Vein endothelial cell (primary cell): ENCODE measurements around a stretch of chr12.

GRCh38 chr12:93448879-93449184 is 7.1 kb upstream of the UBE2N start:
- CAGE, long polyA plus RNA, result no peak

DNA sequence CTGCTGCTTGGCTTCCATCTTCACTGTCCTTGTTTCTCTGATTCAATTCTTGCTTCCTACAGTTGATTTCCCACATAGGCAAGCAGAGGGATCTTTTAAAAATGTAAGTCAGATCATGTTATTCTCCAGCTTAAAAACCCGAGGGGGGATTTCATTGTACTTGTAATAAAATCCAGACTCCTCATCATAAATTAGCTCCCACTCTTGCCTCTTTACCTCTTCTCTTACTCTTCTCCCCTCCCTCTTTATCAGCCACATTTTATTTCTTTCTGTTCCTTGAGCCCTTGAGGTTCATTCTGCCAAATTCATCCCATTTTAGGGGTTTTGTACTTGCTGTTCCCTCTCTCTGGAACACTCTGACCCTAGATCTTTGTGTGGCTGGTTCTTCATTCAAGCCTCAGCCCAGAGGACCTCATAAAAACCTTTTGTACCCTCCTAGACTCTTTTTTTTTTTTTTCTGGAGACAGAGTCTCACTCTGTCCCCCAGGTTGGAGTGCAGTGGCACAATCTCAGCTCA is 34.2 kb downstream of the CRADD start:
- CAGE, long polyA plus RNA, result no peak

DNA sequence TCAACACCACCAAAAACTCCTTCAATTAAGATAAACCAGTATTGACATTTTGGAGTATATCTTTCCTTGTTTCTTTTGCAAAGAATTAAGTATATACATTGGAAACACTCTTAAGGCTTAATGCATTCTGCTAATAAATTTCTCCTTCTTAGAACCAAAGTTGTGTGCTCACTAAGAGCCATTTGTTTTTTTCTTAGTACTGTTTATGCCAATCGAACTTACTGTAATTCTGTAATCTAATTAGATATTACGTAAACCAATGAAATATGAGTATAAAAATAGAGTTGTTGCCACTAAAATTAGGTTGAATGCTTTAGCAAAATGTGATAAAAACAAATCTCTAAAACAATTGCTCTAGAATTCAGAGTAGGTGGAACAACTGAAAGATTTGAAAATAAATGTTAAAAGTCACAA is 90.7 kb downstream of the CRADD start:
- CAGE, long polyA plus RNA, result no peak

DNA sequence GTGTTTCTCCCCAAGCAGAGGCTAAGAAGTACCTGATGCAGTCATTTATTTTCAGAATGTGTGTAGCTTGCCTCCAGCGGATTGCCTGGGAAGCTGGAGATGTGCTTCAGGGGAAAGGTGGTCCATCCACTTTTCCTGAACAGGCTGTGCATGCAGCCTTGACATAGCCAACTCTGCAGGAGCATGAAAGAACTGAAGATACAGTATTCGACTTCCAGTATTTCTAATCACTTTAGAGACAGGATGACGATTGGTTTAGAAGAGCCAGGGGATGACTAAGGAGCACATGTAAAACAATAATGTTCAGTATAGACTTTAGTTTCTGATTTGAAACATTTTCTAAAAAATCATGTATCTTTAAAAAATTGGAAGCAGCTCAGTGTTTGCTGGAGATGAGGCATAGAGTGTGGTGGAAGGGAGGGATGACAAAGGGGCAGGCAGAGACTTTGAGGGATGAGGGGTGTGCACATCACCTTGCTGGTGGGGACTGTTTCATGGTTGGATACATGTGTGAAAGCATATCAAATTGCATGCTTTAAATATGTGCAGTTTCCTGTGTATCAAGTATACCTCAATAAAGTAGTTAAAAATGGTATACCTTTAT is 112.1 kb downstream of the CRADD start:
- CAGE, long polyA plus RNA, result no peak

DNA sequence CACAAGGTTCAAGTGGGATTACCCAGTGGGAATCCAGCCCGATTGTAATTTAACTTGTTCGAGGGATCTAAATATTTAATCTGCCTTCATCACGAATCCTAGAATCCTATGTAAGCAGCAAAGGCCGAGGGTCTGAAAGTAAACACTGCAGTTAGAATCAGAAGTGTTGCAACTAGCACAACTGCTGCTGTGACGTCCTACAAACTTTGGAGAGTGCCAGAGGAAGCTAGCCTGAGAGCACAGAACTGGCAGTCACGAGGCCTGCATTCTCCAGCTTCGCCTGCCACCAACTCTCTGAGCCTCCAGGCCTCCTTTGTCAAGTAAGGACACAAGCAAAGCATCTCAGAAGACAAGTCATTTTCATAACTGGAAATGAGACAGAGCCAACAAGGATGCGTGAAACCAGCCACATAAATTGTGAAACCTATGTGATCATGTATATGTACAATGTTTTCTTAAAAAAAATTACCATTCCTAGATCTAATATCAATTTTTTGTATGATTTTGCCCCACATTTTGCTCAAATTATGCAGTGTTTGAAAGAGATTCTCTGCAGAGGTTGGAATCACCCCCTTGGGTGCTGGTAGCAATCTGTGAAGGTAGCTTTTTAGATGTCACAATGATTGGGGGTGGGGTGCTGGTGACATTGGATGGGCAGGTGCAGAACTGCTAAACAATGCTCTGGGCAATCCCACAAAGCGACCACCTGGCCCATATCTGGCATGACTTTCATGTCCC is 137.4 kb downstream of the CRADD start:
- CAGE, long polyA plus RNA, result no peak

DNA sequence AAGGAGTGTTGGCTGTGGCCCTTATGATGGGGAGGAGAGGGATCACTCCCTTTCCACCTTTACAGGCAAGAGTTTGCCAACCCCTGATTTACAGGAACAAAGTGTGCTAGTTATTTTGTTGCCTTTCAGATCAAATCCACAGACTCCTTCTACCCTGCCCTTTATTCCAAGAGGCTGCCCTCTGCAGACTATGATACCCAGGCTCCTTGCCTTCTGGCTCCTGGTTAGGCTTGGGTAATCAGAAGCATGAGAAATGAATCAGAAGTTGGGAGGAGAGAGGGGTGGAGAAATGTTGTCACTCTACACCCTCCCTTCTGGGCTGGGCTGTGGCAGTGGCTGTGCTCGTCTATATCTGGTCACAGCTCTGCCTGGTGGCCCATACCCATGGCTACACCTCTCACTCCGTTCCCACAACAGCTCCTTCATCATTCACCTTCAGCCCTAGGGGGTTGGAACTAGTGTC is 204.6 kb upstream of the PLXNC1 start:
- CAGE, long polyA plus RNA, result no peak

DNA sequence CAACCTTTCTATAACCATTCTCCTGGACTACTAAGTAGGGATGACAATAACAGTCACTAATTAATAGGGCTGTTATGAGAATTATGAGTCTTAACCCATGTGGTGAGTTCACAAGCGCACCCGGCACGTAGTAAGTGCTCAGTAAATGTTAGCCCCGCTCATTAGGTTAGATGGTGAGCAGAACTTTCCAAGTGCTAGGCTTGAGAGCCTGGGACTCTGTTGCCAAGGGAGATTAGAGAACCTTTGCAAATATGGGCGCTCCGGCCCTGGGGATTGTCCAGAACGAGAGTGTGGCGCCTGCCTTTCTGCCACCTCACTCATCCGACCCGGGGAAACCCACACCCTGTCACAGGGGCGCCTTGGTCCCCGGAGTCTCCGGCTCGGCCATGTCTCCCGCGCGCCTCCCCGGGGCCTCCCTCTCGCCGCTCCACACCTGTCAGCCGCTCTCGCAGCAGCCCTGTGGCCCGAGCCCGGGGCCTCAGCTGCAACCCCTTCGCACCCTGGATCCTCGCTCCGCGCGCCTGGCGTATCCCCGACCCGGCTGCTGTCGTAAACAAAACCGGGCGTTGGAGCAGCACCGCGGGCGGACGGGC is 585 bp upstream of the PLXNC1 start:
- CAGE, long polyA plus RNA, result no peak

DNA sequence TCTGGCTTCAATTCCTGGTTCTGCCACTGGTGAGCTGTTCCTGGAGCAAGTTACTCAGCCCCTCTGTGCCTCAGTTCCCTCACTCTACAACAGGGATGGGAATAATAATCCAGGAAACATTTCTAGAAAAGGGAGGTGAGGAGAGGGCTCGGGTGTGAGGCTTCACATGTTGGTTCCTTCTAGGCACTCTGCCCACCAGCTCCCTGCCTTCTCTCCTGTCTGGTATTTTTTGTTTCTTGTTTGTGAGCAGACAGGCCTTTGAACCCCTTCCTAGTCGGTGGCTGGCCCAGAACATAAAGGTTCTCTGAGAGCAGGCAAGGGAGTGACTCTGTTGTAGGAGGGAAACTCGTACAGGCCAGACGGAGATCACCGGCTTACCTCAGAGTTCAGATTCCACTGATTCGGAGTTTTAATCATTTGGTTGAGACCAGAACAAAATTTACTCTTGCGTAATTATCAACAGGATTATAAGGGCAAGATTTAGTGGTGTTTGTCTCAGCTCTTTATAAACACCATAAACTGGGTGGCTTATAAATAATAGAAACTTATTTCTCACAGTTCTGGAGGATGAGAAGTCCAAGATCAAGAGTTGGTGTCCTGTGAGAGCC is 128.3 kb downstream of the PLXNC1 start:
- CAGE, long polyA plus RNA, result no peak

DNA sequence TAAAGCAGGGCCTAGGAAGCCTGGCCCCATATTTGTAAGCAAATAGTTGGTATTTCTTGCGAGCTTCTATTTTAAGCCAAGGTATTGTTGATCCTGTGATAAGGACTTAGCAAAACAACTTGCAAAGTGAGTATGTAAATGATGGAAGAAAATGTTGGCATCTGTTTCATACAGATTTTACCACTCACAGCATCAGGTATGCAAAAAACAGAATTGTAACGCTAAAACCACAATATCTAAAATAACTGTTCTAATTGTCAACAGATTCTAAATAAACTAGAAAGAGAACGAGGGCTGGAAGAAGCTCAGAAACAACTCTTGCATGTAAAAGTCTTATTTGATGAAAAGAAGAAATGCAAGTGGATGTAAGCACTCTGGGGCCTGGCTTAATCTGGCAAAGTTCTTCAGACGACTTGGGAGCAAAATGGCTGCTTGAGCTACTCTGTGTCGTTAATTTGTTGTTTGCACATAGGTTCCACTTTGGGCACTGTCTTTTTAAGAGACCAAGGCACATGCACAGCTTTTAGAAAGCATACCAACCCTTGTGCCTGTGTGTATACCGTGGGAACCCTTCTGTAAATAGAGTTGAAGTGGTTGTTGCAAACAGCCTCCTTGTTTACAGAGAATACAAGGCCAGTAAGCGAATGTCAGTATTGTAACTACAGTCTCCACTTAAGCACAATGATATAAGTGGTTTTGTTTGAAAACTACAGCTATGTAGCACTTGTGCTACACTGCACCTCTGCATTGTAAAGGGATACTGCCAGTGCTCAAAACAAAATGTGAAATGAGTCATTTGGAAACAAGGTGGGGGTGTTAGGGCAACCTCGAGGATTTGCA is 154.5 kb downstream of the CEP83 start:
- CAGE, long polyA plus RNA, result no peak

DNA sequence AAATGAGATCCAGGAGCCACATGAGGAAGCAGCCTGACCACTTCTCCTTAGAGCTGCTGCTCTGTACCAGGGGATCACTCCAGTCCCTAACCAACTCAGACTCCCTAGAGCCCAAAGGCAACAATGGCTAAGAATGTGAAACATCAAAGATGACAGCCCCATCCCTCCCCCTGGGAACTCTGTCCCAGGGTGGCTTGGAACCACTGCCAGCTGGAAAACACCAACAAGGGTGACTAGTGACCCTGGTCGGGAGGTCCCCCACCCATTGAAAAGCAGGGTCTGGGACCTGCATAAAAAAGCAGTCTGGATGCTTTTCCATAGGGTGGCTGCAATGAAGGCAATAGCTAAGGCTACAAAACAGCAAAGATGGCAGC is 137.0 kb downstream of the CEP83 start:
- CAGE, long polyA plus RNA, result no peak

GRCh38 chr12:94586973-94587401 is 63.4 kb downstream of the TMCC3 start:
- CAGE, long polyA plus RNA, result no peak

DNA sequence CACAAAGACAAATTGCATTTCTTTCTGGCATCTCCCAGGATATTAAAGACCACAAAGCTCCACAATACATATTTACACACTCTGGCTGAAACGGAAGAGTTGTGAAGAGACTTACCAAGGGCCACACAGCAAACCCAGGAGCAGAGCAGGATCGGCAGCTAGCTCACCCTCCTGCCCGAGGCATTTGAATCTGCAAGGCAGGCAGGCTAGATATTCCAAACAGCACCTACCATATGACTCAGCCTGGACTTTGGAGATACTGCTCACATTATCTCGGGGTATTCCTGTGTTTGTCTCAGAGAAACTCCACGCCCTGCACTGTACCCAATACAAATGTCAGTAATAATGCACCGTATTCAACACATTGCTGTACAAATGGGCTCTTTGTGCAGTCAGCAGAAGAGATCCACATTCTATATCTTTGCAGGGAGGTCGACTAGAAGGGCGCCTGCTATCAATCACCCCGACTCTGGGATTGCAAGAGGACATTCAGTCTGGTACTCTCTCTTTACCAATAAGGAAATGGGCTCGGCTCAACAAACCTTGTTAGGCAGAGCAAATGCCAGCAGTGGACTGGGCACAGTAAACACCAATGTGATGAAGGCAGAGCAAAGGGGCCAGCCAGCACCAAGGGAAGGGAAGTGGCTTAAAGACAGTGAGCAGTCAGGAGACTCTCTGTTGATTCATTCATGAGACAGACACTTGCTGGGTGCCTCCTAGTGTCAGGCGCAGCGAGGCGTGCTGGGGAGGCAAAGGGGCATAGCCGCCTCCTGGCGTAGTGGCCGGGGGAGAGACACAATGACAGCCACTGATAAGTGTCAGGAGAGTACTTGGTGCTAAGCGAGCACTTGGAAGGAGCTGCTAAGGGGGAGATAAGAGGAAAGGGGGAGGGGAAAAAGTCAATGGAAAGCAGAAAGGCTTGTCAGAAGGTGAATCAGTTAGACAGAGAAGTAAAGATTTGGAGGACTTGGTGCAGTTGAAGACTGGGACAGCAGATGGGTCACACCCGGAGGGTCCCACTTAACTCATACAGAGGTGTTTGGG is 34.2 kb downstream of the TMCC3 start:
- CAGE, long polyA plus RNA, result no peak

- CAGE, long polyA plus RNA, result no peak
These were observed 172.5 kb downstream of the NDUFA12 start for GRCh38 chr12:94830912-94831508.

DNA sequence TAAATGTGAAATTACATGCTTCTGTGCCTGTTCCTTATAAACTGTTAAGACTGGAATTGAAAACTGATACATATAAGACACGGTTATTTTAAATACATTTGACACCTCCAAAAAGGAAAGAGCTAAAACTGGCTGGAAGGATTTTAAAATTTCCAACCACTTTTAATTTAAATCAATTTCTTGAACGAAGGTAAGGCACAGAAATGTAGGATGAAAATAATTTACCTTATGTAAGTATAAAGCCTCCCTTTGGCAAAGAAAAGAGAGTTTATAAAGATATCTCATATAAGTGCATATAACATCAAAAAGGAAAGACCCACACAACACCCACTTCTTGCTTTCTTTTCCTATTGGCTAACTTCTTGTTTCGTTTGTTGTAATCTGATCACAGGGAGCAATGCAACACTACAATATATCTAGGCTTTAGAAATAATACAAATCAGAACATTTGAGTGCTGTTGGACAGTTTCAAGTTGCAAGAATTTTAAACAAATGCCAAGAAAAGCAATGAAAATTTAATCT is 1.4 kb downstream of the FGD6 start:
- CAGE, long polyA plus RNA, result no peak

- CAGE, long polyA plus RNA, result no peak
These were observed 72.2 kb upstream of the USP44 start for GRCh38 chr12:95623407-95623965.

DNA sequence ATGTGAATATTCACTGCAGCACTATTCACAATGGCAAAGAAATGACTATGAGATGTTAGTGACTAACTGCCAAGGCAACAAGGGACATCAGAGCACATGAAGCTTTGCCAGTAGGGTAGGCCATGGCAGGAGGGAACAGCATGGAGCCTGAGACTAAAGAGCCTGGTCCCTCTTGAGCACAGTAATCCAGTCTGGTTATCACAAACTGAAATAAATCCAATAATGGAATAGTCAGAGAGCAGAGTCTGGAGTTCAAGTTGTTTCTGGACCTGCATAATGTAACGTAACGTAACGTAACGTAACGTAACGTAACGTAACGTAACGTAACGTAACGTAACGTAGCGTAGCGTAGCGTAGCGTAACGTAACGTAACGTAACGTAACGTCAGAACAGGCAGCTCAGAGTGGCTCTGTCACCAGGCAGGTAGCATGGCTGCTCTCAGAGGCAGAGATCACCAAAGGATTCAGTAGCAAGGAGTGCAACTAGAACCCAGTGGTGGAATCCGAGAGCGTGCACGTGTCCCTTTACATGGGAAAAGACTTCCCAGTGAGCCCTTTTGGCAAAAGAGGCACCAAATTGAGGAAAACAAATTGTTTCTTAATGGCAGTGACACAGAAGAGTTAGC is 85.7 kb upstream of the USP44 start:
- CAGE, long polyA plus RNA, result no peak

DNA sequence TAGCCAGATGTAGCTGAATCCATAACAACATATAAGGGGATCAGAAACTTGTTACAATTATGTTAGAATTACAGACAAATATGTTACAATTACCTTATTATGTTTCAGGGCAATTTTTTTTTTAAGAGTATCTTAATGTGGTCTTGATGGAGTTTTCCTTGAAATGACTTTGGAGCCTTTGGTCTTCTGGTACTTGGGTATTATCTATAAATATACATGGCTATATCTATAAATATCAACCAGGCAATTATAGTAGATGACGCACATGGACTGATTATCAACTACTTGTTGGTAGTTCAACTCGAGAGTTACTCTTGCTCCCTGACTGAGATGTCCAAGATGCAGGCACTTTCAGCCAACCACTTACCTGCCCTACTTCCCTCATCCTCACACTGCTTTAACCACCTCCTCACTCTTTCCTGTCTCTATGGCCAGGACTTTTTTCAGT is 85.5 kb downstream of the NTN4 start:
- CAGE, long polyA plus RNA, result no peak

DNA sequence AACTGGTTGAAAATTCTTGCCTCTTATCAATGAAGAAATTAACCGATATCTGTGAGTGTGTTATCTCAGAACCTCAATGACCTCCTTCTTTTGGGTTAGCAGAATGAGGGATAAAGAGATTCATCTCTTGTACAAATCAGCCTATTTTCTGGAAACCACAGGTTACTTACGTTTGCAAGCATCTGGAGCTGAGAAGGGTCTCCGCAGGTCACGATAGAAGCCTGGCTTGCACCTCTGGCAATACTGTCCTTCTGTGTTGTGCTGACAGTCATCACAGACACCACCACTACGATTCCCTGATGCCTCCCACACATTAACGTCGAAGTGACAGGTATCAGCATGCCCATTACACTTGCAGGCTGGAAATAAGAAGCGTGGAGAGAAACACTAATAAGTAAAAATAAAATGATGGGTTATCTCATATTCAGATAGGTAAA is 80.3 kb downstream of the NTN4 start:
- CAGE, long polyA plus RNA, result no peak

- CAGE, long polyA plus RNA, result no peak
These were observed 57.5 kb downstream of the NTN4 start for GRCh38 chr12:95733106-95733354.

GRCh38 chr12:95737820-95738742 is 52.5 kb downstream of the NTN4 start:
- CAGE, long polyA plus RNA, result no peak